WTC11 (cell line): ENCODE measurements around the gene C12orf42.

- PRO-cap = no peak
These were observed at the start of gene C12orf42 for GRCh38 chr12:103495072-103496232. Gene C12orf42, minus strand, starts transcription at chr12:103495968.

GRCh38 chr12:103676966-103677782 is 90.1 kb downstream of the STAB2 start:
- PRO-cap = no peak

GRCh38 chr12:103806644-103807627 is 34.1 kb downstream of the NT5DC3 start:
- PRO-cap = no peak

DNA sequence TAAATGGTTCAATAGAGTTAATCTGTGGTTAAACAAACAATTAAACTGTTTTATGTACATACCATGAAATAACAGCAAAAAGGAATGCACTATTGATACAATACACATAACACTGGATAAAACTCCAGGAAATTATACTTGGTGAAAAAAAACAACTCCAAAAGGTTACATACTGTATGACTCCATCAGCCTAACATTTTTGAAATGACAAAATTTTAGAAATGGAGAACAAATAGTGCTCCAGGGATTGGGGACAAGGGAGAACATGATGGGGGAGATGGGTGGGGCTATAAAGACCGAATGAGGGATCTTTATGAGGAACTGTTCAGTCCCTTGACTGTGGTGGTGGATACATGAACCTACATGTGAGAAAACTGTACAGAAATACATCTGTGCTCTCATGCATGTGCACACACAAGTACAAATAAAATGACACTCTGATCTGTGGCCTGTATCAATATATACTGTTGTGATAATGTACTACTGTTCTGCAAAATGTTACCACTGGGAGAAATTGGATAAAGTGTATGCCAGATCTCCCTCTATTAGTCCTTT is 2.3 kb downstream of the NT5DC3 start:
- PRO-cap = no peak

DNA sequence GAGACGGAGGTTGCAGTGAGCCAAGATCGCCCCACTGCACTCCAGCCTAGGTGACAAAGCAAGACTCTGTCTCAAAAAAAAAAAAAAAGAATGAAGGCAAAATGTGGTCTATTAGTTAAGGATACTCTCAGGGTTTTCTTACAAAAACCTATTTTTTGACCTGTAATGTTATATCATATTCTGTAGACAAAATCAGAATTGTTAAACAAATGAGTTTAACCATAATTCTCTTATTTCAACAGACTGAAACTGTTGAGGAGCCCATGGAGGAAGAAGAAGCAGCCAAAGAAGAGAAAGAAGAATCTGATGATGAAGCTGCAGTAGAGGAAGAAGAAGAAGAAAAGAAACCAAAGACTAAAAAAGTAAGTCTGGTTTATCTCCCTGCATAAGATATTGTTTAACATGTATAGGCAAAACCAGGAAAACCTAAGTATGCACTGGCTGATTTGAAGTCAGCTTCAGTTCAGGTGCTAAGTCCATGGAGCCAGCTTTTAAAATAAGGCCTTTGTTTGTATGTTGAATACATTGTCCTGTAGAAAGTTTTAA is 8.0 kb downstream of the HSP90B1 start:
- PRO-cap = no peak

DNA sequence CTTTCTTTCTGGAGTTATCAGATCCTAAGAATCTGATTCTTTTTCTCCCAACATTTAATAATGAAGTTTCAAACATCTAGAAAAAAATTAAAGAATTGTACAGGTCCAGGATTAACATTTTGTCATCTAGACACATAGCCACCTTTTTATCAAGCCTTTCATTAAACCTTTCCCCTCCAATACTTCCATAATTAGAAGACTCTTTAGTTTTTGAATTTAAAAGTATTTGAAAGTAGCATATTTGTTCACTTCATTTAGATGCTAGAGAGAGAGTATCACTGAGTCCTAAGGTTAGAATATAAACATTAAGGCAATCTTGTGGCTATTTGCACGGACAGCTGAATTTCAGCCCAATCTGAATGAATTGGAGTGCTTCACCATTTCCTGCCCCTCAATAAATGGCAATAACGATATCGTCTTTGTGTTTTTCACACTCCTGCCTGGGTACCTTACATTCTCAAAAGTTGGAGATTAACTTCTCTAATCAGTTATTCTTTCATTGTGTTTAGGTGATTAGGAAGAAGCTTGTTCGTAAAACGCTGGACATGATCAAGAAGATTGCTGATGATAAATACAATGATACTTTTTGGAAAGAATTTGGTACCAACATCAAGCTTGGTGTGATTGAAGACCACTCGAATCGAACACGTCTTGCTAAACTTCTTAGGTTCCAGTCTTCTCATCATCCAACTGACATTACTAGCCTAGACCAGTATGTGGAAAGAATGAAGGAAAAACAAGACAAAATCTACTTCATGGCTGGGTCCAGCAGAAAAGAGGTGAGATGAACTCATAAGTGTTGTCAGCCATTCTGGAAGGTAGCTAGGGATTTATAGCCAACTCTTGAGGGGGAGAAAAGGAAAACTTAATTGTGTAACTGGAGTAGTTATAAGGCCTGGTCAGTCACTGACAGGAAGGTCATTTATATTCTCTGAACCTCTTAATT is 12.1 kb downstream of the HSP90B1 start:
- PRO-cap = no peak

DNA sequence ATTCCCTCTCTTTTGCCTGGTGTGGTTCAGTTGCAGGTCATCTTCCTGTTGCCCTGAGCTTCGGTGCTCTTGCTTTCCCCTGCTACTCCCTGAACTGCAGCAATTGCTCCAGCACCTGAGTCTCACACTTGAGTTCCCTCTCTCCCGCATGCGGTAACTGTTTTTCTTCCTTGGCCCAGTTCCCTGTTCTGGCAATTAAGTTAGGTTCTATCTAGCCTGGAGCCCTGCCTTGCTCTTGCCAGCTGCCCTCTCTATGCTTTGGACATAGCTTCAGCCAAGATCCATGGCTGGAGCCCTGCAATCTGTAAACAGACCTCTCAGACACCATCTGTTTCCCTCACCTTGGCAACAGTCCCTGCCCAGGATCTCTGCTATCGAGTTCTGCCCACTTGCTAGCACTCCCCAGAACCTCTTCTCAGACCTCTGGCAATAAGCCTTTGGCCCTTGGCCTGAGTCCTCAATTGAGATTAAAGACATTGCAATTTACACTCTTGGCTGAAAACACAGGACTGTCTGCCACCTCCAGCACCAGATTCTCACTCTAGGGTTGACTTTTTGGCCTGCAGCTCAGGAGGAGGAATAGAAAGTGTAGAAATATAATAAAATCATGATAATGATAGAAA is 6.0 kb upstream of the GLT8D2 start:
- PRO-cap = no peak

GRCh38 chr12:104138321-104138513 is 207 bp upstream of the NFYB start:
- PRO-cap = bidirectional peak, plus-strand start at chr12:104138426, minus-strand start at chr12:104138096

DNA sequence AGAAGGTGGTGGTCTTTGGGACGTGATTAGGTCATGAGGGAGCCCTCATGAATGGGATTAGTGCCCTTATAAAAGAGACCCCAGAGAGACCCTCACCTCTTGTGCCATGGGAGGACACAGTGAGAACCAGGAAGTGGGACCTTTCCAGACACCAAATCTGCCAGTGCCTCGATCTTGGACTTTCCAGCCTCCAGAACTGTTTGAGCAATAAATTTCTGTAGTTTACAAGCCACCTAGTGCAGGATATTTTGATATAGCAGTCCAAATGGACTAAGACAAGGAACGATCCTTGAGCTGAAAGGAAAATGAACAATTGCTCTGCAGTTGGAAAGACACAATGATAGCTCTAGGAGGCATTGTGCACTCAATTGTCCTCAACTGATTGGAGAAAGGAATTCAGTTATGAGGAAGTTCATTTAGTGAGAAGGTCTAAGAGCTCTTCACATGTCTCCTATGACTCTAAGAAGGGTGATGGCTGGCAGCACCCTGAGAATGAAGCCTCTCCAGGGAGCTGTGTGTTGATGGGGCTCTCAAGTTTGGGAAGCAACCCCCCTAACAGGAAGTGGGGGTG is 20.9 kb downstream of the CHST11 start:
- PRO-cap = no peak

GRCh38 chr12:104515169-104515914 is 58.6 kb downstream of the CHST11 start:
- PRO-cap = no peak

DNA sequence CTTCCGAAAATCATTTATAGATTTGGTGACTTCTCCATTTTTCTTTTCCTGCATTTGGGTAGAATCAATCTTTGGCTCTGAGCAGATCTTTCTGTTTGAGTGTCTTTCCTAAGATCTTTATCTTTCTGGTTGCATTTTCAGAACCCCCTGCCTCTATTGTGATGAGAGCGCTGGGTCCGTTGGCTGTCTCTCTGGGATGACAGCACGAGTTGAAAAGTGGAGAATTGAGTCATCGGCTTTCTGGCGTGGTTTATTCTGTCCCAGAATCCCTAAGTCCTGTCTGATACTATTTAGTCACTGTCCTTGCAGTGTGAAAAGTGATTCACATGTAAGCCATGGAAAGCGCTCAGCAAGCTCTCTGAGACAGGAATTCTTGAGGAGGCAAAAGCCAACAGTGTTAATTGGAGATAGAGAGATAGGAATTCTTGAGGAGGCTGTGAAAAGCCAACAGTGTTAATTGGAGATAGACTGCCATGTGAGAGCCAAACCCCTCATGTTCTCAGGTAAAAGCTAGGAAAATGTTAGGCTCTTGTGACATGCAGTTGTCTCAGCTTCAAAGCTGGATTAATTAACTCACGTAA is 121.7 kb downstream of the CHST11 start:
- PRO-cap = no peak

- PRO-cap = no peak
These were observed 208.2 kb downstream of the CHST11 start for GRCh38 chr12:104664829-104665523.

DNA sequence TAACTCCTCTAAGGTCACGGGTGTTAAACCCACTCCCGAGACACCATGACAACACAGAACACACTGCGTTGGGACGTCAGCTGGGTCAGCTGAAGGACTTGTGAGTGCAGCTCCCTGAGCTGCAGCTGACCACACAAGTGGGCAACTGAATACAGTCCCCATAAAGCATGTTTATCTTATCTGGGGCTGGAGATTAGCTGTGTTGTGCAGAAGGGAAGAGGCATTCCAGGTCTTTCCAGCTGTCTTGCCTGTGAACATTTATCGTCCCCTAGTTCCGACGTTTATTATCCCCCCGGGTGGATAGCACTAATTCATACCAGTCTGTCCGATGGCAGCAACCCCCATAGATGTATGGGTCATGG is 211.6 kb downstream of the CHST11 start:
- PRO-cap = no peak

DNA sequence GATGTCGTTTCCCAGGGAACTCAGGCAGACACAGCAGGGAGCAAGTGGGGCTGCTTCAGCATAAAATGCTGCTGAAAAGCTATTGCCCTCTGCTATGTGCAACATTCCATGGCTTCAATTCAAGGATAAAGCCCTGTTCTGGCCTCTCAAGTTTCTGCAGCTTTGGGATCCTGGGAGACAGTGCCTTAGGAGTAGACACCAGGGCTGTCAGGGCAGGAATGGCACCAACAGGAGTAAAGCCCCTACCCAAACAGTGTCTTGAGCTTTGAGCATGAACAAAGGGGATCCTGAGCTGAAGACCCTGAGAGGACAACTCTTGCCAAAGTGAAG is 173.4 kb downstream of the SLC41A2 start:
- PRO-cap = no peak

GRCh38 chr12:104858560-104858959 is 99.5 kb downstream of the SLC41A2 start:
- PRO-cap = no peak

DNA sequence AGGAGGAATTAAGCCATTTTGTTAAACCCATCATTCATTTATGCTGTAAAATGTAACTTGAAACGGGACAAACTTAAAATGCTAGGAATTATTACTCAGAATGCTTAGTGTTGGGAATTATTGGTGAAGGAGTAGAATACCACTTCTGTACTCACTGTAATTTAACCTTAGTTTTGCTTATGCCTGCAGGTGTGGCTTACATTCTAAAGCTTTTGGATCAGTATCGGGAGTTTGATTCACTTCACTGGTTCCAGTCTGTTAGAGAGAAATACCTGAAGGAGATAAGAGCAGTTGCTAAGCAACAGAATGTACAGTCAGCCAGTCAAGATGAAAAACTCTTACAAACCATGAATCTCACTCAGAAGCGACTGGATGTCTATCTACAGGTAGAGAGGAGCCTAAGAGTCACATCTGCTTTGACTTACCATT is 56.4 kb downstream of the WASHC4 start:
- PRO-cap = no peak

GRCh38 chr12:105351321-105352157 is 21.0 kb downstream of the C12orf75 start:
- PRO-cap = no peak

- PRO-cap = no peak
These were observed 21.7 kb downstream of the C12orf75 start for GRCh38 chr12:105352158-105352539.

DNA sequence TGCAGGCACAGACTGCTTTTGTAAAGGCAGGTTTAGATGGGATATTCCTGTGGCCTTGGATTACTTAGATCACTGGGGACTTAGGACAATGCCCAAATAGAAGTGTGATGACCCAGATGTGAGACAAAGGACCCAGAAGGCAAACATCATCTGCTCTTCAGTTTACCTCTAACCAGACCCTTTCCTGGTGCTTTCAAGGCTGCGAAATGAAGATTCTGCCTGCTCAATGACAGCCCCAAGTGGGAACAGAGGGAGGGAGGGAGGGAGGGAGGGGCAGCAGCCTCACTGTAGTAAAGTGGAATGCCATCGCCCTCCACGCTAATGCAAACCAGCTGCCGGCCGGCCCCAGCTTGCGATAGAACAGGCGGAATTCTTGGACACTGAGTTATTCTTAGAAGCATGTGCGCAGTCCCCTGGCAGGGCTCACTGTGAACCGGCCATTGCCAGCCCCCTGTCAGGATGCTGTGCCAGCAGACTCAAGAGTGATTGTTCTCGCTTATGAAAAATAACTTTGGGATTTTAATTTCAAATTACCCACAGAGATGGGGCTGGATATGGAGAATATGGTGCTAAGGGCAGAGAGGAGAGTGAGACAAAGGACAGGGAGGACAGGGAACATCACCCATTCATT is 192.6 kb downstream of the C12orf75 start:
- PRO-cap = no peak

- PRO-cap = no peak
These were observed 11.4 kb downstream of the NUAK1 start for GRCh38 chr12:106127318-106127752.